Measurements from ENCODE around the genes OCIAD1 and SGCB.

DNA sequence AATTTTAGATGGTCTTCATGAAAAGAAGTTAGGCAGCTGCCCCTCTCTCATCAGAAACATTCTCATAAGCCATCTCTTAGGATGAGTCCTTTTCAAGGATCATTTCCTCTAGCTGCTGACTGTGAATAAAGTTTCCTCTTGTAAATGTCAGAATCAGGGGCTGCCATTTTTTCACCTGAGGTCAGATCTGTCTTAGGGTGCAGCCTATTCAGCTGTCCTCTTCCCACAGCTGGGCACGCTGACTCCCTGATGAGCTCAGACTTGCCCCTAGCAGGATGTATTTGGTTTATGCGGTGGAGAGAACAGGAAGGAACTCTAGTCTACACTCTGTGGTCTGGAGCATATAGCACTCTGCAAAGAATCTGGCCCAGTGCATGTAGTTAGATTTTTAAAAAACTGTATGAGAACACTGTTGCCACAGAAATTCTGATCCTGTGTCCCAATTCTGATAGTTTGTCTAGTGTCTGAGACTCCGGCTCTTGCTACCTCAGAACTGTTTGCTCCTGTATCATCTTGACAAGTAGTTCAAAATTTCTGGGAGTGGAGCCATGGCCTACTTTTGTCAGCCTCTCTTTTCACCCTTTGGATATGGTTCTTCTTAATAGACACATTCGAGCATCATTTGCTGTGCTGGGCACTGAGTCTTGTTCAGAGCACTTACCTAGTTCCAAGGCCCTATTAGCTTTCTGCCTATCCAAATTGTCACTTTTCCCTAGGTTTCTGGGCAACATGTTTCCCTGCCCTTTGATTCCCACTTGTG, 46.7 kb downstream of the ATP10D start:
- PRO-cap: no peak
- RAMPAGE, long total RNA, 4 experiments: no peak in any of the 4 experiments

DNA sequence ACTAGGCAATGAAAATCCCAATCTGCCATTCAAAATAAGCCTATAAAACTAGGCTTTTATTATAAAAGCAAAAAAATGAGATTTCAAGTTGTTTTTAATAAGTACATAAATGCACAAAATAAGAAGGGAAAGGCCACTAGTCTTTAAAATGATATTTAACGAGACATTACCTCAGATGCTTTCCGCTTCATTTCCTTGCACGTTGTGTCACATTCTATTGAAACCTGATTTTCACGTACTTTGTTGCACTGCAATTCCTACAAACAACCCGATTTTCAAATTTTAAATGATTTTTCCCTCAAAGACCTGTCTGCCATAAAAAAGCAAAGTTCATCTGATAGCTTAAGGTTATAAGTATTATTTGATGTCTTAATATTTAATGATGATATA, 13.8 kb upstream of the CORIN start:
- PRO-cap: no peak
- RAMPAGE, long total RNA, 4 experiments: no peak in any of the 4 experiments

DNA sequence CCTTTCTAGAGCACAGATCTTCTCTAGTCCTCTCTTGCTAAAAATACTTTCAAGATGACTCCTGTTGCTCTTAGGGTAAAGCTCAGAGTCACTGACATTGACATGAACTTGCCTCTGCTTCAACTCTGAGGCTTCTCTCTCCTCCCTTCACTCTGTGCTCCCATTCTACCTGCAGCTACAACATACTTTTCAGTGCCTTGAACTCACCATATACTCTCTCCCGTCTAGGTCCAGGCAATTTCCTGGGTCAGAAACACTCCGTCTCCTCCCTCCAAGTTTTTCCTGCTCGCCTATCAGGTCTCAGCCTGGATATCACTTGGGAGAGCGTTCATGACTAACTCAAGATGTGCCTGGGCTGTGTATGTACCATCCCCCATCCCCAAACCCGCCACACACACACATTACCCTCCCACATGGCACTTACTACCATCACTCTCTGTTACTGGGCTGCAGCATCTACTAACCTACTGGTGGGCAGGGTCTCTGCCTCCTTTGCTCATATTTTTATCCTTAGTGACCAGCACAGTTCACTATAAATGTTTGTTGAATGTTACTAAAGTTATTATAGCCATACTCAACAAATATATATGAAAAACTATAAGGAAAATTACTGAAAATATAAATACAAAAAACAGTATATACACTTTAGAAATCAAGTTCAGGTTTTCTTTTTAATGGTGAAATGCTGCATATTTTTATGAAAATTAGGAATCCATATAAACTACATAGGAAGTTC, 16.2 kb upstream of the TXK start:
- PRO-cap: no peak
- RAMPAGE, long total RNA, 4 experiments: no peak in any of the 4 experiments

DNA sequence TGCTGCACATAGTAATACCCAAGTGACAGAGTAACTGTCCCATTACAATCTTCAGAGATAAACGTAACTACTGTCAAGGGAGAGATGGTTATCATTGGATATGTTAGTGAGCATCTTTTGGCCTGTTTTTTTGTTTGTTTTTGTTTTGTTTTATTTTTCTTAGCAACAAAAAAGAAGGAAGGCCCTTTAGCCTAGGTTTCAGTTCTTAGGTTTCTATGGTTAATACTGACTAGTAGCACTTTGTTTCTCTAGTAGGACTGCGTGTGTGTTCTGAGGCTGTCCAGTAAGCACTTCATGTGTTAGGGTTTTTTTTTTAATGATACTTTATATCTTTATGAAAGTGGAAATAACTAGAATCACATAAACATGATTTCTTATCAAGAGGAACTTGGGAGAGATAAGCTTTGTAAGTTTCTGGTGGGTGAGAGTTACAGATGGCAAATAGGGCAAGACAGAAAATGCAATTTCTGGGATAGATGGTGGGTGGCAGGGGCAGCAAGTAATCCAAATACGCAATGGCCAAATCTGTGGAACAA, 59.5 kb upstream of the TXK start:
- PRO-cap: no peak
- RAMPAGE, long total RNA, 4 experiments: no peak in any of the 4 experiments

DNA sequence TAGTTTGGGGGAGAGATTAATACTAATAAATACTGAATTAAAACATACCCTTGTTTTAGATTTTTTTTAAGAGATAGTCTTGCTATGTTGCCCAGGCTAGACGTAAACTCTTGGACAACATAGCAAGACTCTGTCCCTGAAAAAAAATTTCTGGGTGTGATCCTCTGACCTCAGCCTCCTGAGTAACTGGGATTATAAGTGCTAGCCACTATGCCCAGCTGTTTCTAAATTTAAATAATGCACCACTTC, 56.0 kb downstream of the TEC start:
- PRO-cap: unidirectional peak, minus-strand start at position 148 of the sequence
- RAMPAGE, long total RNA, 4 experiments: no peak in any of the 4 experiments

- PRO-cap: no peak
- RAMPAGE, long total RNA, 4 experiments: no peak in any of the 4 experiments
Measured at GRCh38 chr4:48633793-48634529, 143.9 kb downstream of the ZAR1 start.

DNA sequence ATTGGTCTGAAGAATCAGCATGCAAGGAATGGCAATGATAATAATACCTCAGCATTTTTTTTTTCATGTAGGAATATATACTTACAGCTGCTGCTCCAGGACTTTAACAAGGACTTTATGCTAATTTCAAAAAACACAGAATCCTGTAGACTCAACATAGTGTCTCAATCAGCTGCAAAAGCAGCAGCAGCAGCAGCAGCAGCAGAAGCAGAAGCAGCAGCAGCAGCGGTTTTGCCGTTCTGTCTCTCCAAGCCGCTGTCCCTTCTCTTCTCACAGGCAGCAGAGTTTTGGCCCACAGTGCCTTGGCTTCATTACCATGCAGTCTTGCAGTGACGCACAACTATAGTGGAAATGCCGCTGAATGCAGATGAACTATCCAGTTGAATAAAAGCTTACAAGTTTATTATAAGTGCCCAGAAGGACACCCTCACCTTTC, 126.4 kb downstream of the FRYL start:
- PRO-cap: no peak
- RAMPAGE, long total RNA, 4 experiments: no peak in any of the 4 experiments

GRCh38 chr4:48776995-48777367, 3.1 kb downstream of the FRYL start:
- PRO-cap: no peak
- RAMPAGE, long total RNA, 4 experiments: no peak in any of the 4 experiments

- PRO-cap: no peak
- RAMPAGE, long total RNA, 4 experiments: no peak in any of the 4 experiments
Measured at GRCh38 chr4:48804931-48805276, 24.8 kb upstream of the FRYL start.

GRCh38 chr4:48830703-48831720, at the start of gene OCIAD1:
Gene OCIAD1, plus strand, starts transcription at chr4:48831088.
- PRO-cap: bidirectional peak, plus-strand start at chr4:48831088, minus-strand start at chr4:48830940; unidirectional peak, plus-strand start at chr4:48831392; unidirectional peak, plus-strand start at chr4:48831489
- RAMPAGE, long total RNA, 4 experiments: start-site peak on the plus strand in 4 of 4 experiments, at chr4:48831088-48831357 at its widest, 56 to 813 reads per replicate

- PRO-cap: no peak
- RAMPAGE, long total RNA, 4 experiments: no peak in any of the 4 experiments
Measured at GRCh38 chr4:48831721-48832088, 817 bp downstream of the OCIAD1 start.

- PRO-cap: no peak
- RAMPAGE, long total RNA, 4 experiments: no peak in any of the 4 experiments
Measured at GRCh38 chr4:48905423-48905736, 1.2 kb downstream of the OCIAD2 start.

DNA sequence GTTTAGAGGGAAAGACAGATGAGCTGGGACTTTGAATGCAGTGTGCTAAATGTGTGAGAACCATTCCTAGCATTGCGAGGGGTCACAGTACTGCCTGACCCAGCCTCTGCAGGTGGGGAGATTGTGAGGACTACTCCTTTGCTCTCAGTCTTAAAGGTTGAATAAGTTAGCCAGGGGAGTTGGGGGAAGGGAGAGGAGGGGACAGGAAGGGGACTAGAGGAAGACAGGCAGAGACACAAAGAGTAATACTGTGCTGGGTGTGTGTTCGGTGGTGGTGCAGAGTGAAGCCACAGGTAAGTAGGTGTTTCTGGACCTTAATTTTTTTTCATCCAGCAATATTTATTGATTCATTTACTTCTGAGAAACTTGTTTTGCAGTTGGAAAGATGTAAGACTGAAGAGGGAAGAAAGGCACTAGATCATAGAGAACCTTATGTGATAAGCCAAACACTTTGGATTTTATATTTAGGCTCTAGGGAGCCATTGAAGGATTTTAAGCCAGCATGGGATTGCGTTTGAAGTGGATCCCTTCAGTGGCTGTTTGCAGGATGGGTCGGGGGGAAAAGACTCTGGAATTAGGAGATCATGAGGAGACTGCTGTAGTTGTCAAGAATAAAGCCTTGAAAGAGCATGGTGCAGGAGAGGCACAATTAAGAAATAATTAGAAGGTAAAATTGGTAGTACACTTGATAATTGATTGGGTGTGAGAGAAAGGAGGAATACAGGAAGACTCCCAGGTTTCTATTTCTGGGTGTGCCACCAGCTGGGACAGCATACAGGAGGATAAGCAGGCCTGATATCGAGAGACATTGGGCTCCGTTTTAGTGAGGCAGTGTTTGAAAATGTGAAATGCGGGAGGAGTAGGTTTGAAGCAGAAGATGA, 42.0 kb downstream of the DCUN1D4 start:
- PRO-cap: no peak
- RAMPAGE, long total RNA, 4 experiments: no peak in any of the 4 experiments

GRCh38 chr4:51895910-51896118, 52.9 kb downstream of the DCUN1D4 start:
- PRO-cap: no peak
- RAMPAGE, long total RNA, 4 experiments: no peak in any of the 4 experiments

DNA sequence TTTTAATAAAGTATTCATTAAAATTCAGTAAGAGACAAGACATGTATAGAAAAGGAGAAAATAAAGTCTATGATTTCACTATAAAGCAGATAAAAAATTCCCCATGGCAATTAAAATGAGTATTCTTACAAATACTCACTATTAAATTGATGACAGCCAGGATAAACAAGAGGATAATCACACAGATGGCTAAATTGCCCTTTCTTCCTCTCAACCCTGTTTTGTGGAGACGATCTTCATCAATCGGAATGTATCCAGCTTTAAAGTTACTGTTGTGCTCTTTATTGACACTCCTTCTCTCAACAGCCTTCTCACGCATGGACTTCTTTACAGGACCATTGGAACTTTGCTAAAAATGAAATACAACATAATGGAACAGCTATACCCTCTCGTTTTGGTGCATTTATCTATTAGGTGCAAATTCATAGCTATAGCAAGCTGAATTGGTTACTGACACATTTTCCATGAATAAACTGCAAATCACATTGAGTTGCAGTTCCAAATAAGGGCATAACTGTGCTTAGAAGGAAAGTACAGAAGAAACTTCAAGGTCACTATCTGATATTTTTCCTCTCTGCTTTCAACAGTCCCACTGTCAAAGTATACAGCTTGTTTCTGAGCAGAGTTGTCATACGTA, 4.7 kb downstream of the SGCB start:
- PRO-cap: no peak
- RAMPAGE, long total RNA, 4 experiments: no peak in any of the 4 experiments

- PRO-cap: unidirectional peak, plus-strand start at chr4:52037873
- RAMPAGE, long total RNA, 4 experiments: no peak in any of the 4 experiments
Measured at GRCh38 chr4:52037476-52038103, 509 bp downstream of the SGCB start.

DNA sequence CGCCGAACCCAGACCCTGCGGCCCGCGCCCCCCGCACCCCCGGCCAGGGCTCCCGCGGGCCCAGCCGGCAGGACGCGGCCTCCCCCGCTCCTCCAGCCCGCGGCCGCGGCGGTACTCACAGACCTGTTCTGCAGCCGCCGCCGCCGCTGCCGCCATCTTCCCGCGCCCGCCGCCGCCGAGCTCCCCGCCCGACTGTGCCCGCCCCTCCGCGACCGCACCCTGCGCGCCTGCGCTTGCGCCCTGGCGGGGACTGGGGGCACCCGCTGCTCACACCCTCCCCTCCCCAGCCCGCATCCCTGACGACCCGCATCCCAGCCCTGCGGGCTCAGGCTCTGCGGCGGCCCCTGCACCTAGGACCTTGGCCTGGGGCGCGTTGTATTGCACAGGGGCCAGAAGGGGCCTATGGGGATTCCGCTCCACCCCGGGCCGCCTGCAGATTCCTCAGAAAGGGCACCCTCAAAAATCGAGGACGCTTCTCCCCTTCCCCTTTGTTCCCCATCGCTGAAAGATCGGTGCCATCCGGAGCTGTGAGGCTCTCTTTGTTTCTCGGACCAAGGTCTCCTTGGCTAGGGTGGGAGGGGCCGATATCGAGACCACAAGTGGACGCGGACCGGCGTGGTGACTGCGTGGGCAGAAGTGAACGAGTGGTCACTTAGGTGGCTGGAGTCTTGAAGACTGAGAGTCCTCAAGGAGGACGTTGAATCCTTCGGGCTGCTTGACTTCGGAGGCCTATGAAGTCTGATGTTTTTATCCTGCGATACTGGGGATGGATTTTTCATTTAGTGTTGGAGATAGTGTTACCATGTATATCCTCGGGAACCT, at the start of gene SGCB:
Gene SGCB, minus strand, starts transcription at position 196 of the 822 bp plus-strand sequence.
- PRO-cap: bidirectional peak, plus-strand start at position 232 of the sequence, minus-strand start at position 196 of the sequence
- RAMPAGE, long total RNA, 4 experiments: start-site peak on the minus strand in 4 of 4 experiments, centred at positions 173 to 178 of the sequence, 632 to 3,853 reads per replicate

- PRO-cap: no peak
- RAMPAGE, long total RNA, 4 experiments: no peak in any of the 4 experiments
Measured at GRCh38 chr4:52551403-52551865, 107.7 kb downstream of the USP46 start.

- PRO-cap: no peak
- RAMPAGE, long total RNA, 4 experiments: no peak in any of the 4 experiments
Measured at GRCh38 chr4:52658637-52658934, 515 bp downstream of the USP46 start.

- PRO-cap: no peak
- RAMPAGE, long total RNA, 4 experiments: no peak in any of the 4 experiments
Measured at GRCh38 chr4:52914112-52914641, 52.1 kb downstream of the RASL11B start.